Heart (tissue), 3 donors: ENCODE data around the gene RPS27A.

DNA sequence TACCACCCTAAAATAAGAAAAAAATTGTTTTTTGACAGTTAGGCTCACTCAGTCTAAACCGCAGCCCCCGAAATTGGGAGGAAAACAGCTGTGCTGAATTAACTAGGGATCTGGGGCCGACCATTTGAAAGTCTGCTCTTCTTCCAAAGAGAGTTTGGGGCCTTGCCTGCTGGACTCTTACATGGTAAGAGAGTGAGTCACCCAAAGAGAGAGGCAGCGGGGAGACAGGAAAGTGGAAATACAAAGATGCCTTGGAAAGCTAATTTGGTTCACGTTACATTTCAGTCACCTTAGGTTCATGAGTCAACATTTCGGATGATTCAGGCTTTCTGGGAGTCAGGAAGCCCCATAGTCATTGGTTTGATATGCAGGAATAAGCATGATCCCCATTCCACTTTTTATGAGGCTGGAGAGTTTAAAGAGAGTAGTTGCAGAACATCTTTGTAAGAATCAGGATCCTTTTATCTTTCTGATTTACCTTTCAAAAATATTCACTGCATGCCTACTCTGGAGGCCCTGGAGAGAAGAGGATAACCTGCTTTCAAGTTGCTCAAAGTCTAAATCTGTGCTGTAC is 910 bp upstream of the RTN4 start:
- RAMPAGE, long total RNA, 2 experiments: no peak in any of the 2 experiments

GRCh38 chr2:55061657-55062261 is 11.5 kb upstream of the RTN4 start:
- RAMPAGE, long total RNA, 2 experiments: no peak in any of the 2 experiments

- RAMPAGE, long total RNA, 2 experiments: no peak in any of the 2 experiments
Observed at GRCh38 chr2:55123688-55124354, 73.6 kb upstream of the RTN4 start.

DNA sequence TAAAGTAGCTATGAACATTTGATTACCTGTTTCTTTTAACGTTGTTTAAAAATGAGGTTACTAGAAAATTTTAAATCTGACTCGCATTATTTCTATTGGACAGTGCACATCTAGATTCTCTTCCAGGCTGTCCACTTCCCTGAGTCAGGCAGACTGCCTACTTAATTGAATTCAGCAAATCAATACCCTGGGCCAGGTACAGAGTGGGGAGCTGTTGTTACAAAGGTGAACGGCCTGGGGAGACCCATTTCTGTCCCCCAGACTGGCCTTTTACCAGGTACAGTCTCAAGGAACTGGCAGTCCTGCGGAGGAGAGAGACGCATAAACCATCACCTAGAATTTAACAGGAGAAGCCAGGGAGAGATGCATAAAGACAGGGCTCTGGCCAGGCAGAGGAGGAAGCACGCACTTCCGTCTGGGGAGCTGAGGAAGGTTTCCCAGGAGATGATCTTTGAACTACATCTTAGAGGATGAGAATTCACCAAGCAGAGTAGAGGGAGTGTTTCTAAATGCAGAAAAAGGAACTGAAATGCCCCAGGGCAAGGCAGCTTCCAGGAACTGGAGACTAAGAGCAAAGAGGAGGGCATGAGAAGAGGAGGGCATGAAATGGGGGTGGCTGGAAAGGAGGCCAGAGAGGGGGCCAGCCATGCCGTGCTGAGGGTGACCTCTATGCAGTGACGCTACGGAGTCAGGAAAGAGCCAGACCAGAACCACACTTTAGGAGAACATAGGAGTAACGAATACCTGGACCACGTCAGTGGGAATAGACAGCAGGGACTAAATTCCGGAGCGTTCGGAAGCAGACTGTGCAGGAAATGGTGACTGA is 86.7 kb upstream of the RTN4 start:
- RAMPAGE, long total RNA, 2 experiments: no peak in any of the 2 experiments

DNA sequence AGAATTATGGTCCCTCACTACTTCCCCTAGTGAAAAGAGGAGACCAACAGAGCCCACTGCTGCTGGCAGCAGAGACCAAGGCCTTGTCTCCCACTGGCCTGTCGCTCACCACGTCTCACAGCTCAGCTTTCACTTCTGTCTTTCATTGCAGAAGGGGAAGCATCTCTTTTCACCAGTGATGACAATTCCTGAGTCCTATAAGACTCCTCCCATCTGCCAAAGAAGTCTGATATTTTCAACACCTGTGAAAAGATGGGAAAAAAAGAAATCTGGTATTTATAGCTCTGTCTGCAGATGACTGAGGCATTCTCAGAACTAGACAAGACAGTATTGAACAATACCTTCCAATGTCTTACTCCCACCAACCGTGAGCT is 81.1 kb downstream of the CLHC1 start:
- RAMPAGE, long total RNA, 2 experiments: no peak in any of the 2 experiments

DNA sequence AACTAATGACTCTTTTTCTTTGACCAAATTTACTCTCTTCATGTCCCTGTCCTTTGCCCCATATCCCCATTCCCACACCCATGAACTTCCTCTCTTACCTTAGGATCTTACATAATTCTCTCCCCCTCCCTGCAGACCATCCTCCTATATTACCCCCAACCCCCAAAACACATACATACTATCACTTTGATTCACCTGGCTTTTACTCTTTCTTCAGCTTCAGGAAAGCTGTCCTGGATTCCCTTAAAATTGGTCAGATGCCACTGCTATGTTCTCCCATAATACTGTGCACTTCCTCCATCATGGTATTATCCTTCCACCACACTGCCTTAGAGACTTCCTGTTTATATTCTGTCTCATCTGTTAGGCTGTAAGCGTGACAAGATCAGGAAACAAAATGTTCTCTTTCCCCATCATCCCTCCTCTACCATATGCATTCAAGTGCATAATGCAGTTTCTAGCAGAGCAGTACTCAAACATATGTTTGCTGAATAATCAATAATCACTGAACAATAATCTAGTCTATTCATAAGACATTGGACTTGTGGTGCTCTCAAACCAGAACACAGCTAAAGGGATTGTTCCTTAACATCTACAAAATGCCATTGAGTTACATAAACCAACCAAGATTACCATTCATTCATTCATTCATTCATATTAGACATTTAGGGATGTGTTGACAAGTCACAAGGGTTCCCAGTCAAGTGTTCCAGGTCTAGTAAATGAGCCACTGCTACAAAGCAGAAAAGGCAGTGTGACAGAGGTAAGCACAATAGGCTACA is 4.1 kb downstream of the CLHC1 start:
- RAMPAGE, long total RNA, 2 experiments: no peak in any of the 2 experiments

DNA sequence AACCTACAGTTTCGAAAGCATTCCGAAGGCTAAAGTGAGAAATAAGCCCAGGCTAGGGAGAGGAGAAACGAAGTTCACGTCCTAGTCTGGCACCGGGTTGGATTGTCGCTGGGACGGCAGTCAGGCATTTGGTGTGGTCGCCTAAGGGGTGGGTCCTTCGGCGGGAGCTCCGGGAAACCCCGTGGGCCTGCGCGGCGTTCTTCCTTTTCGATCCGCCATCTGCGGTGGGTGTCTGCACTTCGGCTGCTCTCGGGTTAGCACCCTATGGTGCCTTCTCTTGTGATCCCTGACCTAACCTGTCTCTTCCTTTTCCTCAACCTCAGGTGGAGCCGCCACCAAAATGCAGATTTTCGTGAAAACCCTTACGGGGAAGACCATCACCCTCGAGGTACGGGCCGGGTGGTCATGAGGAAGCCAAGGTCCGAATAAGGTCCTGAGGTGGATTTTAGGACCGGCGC is at the start of gene RPS27A:
Gene RPS27A, plus strand, starts transcription at position 204 of the 458 bp plus-strand sequence.
- RAMPAGE, long total RNA, 2 experiments: start-site peak on the plus strand in 2 of 2 experiments, centred at positions 213 to 214 of the sequence, 2,231 to 2,445 reads per replicate

GRCh38 chr2:55232943-55233747 is 657 bp downstream of the RPS27A start:
- RAMPAGE, long total RNA, 2 experiments: no peak in any of the 2 experiments

- RAMPAGE, long total RNA, 2 experiments: no peak in any of the 2 experiments
Observed at GRCh38 chr2:55268191-55269094, 588 bp downstream of the MTIF2 start.

DNA sequence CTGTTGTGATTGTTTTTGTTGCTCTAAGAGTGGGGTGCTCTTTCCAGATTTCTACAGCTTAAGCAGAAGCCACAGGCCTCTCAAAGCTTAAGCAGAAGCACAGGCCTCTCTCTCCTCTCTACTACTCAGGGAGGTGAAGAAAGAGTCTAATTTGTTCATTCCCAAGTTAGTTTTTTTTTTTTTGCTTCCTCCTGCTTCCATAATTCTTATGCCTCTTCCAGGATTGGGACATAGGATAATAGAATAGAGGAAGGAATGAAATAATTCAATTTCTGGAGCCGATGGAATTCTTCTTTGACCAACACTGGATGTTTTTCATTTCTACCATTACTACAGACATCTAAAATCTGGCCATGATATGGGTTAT is 8.2 kb upstream of the PNPT1 start:
- RAMPAGE, long total RNA, 2 experiments: no peak in any of the 2 experiments

GRCh38 chr2:57346318-57346684 is 700.3 kb upstream of the VRK2 start:
- RAMPAGE, long total RNA, 2 experiments: no peak in any of the 2 experiments

DNA sequence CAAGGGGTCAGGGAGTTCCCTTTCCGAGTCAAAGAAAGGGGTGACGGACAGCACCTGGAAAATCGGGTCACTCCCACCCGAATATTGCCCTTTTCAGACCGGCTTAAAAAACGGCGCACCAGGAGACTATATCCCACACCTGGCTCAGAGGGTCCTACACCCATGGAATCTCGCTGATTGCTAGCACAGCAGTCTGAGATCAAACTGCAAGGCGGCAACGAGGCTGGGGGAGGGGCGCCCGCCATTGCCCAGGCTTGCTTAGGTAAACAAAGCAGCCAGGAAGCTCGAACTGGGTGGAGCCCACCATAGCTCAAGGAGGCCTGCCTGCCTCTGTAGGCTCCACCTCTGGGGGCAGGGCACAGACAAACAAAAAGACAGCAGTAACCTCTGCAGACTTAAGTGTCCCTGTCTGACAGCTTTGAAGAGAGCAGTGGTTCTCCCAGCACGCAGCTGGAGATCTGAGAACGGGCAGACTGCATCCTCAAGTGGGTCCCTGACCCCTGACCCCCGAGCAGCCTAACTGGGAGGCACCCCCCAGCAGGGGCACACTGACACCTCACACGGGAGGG is 469.5 kb downstream of the BCL11A start:
- RAMPAGE, long total RNA, 2 experiments: no peak in any of the 2 experiments

- RAMPAGE, long total RNA, 2 experiments: no peak in any of the 2 experiments
Observed at GRCh38 chr2:60536737-60537220, 16.7 kb downstream of the BCL11A start.

- RAMPAGE, long total RNA, 2 experiments: no peak in any of the 2 experiments
Observed at GRCh38 chr2:60549373-60550152, 3.9 kb downstream of the BCL11A start.

DNA sequence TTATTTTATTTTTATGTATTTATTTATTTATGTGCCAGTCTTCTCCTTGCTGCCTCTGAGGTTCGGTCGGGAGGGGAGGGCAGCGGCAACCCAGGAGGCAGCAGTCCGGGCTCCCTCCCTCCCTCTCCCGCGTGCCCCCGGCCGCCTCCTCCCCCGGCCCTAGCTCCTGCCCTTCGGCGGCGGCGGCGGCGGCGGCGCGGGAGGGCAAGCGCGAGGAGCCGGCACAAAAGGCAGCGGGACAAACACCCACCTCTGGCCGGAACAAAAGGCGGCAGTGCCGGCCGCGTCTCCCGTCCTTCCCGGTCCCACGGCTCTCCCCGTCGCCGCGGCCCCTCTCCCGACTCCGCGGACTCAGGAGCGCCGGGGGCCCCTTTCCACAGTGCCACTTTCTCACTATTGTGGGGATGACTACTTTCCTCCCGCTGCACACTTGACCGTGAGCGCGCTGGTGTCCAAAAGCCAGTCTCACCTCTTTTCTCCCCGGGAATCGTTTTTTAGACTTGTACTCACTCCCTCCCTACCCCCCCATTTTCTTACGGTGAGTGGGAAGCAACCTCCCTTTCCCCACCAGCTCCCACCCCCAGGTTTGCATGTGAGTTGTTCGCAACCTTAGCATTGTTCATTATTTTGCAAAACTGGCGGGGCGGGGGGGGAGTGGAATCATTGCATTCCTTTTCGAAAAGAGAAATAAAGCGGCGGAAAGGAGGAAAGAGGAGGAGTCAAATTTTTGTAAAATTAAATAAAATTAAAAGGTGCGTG is 1.0 kb downstream of the BCL11A start:
- RAMPAGE, long total RNA, 2 experiments: no peak in any of the 2 experiments

- RAMPAGE, long total RNA, 2 experiments: no peak in any of the 2 experiments
Observed at GRCh38 chr2:60581349-60582196, 28.1 kb upstream of the BCL11A start.

DNA sequence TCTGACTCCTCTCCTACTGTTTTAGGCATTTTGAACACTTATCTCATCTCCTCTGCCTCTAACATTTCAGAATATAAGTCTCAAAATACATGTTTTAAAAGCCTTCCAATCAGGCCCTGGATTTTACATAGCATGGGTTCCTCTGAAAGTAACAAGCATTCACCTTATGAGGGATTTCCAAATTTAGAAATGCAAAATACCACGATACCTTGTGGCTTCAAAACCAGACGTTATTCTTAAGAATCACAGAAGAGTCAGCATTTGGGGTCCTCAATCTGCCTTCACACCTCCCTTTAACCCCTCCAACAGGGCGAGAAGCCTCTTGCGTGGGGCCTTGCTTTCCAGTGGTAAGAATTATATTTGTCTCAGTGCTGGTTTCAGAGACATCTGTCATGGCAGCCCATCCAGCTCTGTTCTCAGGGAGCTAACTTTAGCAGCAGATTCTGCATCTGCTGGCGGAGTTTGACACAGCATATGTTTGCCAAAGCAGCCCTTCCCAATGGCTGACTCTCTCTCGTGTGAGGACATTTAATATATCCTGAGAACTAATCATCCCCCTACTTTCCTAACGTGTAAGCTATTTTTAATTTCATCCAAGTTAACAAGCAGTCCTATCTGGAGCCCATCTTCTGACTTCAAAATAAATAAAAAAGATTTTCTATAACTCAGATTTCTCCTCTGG is 91.4 kb upstream of the BCL11A start:
- RAMPAGE, long total RNA, 2 experiments: no peak in any of the 2 experiments

DNA sequence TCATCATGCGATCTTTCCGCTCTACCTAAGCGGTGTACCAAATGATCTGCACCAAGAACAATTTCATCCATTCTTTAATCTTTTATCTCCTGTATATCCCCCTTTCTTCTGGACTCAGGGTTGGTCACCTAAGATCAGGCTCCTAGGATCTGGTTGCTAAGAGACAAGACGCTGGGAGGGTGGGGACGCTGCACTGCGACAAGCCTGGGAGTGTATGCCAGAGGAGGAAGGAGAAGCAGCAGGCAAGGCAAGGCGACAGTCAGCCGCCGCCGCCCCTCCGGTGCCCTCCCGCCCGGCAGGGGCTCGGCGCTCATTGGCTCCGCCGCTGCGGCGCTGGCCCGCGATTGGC is 216 bp upstream of the SANBR start:
- RAMPAGE, long total RNA, 2 experiments: no peak in any of the 2 experiments

DNA sequence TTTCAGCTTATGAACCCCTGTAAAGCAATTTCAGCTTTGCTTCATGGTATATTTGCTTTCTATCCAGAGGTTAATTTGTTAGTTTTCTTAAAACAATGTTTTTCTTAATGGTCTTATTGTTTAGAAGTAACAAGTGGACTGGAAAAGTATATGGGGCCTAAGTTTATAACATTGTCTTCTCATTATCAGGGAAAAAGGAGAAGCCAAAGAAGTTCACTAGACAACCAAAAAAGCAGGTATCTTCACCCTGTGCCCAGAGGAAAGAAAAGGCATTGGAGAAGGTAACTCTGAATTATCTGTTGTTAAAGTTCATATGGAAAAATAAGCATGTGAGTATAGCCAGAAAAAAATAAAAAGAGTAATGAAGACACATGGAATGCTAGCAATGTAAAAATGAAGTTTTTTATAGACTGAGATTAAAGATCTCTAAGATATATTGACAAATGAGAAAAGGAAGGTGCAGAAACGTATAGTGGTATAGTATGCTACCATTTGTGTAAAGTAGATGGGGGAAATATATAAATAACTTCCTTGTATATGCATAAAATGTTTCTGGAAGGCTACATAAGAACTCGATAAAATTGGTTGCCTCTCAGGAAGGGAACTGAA is 46.1 kb upstream of the C2orf74 start:
- RAMPAGE, long total RNA, 2 experiments: no peak in any of the 2 experiments

GRCh38 chr2:61300906-61301733 is 139.1 kb downstream of the C2orf74 start:
- RAMPAGE, long total RNA, 2 experiments: no peak in any of the 2 experiments